Pulmonary artery (tissue), 1 donor: Measurements from ENCODE around the genes PAFAH1B2 and BACE1.

GRCh38 chr11:116931473-116932649 is 94.4 kb upstream of the APOA1 start:
- PRO-cap: no peak

DNA sequence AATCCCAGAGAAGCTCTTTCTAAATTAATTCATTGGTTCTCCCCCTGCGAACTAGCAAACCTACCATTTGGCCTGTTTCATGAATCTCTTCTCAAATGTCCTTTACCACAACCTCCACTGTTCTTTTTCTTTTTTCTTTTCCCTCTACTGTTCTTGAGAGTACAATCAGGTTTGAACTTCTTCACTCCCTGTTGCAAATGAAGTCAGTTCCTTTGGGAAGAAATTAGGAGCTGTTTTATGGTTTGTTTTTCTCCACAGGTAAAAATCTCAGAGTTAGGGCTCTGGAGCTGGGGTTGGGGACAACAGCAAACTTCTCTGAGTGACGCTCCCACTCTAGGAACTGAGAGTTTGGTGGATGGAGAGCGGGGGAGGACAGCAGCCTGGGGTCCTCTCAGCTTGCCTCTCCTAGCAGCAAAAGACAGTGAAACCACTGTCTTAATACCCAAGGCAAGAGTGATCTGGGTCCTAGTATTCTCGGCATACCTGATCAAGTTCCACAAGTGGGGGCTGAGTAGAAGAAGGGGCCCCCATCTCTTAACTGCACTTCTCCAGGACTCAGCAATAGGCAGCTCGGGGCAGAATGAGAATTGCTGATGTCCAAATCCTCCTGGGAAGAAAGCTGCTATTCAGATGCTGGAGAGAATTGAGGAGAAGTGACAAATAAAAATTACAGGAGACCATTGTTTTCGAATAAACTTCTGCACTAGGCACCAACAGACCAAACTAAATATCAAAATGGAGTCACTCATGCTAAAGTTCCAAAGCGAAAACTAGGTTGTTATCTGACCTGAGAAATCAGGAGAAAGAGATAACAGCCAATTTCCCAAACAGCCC is 112.4 kb upstream of the APOA1 start:
- PRO-cap: no peak

DNA sequence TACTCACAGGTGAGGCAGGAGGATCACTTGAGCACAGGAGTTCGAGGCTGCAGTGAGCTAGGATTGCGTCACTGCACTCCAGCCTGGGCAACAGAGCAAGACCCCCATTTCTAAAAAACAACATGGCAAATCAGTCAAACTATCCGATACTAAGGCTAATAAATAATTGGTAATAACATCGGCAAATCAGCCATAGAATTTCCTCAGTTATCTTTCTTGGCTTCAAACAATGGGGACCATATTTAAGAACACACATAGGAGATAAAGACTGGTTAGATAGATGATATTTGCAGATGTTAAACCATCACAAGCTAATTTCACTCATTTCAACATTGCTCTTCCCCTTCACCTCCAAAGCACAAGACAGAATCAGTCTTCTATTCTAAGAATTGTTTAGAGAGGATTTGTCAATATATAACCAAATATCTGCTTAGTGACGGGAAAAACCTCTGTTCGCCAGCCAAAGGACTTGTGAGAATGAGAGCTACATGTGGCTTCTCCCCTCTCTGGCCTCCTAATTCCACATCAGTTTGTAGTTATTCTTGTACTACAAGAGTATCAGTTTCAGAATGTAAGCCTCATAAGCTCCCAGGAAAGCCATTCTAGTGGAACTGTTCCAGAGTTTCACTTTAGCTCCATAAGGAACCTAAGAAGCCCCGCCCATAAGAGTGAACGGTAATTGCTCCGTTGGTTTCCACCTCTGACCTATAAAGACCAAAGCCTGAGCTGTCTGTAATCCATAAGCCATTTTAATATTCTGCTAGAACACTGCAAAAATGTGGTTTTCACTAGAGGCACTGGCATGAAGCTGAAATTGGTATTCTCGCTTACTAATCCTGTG is 53.2 kb downstream of the SIK3 start:
- PRO-cap: no peak

- PRO-cap: no peak
Observed at GRCh38 chr11:117076893-117078189, 20.9 kb downstream of the SIK3 start.

DNA sequence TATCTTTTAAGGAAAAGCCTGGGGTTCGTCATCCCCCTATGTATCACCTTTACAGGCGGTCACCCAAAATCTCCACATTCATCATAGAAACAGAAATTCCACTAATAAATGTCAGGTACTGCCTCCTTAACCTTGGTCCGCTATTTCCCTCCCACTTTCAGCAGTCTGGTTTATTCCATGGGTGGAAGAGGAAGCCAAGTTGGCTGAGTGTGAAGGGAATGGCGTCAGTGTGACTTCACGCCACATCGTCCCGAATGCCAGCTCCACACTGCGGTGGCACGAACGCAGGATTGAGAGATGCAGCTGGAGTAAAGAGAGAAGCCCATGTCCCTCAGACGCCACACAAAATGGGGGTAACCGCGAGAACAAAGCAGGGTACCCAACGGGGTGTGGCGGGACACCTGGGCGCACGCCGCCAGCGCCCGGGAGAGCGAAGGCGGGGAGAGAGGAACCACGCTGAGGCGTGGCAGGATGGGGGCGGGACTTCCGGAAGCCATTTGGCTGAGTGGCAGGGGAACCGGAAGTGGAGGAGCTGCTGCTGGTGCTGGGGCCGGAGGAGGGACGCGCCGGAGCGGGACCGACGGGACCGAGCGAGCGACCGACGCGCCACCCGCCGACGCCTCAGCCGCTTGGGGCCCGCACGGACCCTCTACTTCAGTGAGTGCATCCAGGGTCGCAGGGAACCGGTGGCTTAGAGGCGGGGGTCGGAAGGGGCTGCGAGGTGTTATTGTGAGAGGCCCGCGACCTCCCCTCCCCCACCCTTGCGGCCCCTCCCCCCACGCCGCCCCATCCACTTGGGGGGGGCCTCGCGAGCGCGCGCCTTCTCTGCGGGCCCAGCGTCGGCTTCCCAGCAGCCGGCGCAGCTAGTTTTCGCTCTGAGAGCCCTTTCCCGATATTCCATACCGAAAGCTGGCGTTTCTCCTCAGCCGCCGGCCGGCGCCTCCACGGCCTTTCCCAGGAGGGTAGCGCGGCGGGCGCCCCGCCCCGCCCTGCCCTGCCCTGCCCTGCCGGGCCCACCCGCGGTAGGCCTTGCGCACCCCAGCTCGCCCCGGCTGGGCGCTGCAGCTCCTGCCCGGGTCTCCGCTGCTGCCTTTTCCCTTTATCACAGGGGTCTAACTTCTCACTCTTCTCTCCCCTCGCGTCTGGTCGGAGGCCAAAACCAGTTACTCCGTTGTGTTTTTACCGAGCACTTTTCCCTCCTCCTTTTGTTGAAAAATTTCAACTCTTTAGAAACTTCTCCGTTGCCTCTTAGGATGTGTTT is at the start of gene PAFAH1B2:
PAFAH1B2 (plus strand) TSS at position 526 of the 1,261 bp plus-strand sequence.
- PRO-cap: bidirectional peak, plus-strand start at position 544 of the sequence, minus-strand start at position 424 of the sequence

DNA sequence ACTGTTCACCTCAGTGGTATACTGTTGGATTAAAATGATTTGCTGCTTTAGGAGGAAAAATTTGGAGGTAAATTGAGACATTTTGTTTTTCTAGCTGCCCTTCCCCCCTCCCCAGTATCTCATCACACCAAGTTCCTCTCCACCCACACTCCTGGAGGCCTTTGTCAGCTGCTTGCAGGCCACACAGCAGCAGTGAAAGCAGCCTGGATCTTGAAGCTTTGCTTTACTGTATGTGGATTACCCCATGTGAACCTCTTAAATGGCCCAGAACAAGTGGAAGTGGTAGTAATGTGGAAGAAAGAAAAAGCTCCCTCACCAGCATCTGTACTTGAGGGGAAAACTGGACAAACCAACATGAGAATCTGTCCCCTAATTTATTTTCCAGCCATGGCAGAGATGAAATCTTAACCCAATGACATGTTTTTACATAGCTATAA is 6.7 kb upstream of the SIDT2 start:
- PRO-cap: no peak

DNA sequence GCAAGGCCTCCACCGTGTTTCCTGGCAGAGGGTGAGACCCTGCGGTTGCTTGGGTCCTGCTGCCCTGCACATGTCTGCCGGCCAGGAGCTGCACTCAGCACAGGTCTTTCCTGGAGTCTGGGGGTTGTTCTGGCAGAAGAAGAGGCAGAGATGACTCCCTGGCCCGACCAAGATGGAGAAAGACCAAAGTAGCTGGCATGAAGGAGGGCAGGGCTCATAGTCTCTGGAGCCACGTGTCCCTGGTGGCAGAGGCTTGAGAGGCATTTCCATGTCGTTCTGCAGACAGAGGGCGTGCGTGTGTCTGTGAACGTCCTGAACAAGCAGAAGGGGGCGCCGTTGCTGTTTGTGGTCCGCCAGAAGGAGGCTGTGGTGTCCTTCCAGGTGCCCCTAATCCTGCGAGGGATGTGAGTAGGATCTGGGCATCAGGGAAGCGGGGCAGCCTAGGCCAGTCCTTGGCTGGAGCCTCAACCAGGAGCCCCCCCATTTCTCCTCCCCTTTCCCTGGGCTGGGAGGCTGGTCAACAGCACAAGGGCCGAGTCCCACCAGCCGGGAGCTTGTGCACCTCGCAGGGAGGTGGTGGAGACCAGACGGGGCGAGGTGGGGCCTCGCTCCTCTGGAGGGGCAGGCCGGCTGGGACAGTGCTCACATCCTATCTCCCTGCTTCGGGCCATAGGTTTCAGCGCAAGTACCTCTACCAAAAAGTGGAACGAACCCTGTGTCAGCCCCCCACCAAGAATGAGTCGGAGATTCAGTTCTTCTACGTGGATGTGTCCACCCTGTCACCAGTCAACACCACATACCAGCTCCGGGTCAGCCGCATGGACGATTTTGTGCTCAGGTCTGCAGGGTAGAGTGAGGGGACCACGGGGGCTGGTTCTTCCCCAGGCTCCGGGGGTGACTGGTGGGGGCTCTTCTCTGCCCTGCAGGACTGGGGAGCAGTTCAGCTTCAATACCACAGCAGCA is 2.9 kb downstream of the SIDT2 start:
- PRO-cap: no peak

DNA sequence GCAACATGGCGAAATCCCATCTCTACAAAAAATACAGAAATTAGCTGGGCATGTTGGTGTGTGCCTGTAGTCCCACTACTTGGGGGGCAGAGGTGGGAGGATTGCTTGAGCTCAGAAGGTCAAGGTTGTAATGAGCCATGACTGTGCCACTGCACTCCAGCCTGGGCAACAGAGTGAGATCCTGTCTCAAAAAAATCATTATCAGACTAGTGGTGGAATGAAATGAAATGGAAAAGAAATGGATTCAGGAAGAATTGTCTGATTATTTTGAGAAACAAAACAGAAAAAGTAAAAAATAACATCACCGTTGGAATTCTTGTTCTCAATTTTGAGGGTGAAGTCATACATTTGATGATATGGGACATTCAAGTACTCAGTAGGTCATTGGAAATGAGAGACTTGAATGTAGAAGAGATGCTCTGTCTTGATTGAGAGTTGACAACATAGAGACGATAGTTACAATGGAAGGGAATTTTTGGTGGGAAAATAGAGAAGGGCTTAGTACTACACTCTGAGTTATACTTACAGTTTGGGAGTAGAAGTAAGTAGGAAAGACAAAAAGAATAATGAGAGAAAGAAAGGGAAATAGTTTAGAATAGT is 24.8 kb downstream of the RNF214 start:
- PRO-cap: no peak

DNA sequence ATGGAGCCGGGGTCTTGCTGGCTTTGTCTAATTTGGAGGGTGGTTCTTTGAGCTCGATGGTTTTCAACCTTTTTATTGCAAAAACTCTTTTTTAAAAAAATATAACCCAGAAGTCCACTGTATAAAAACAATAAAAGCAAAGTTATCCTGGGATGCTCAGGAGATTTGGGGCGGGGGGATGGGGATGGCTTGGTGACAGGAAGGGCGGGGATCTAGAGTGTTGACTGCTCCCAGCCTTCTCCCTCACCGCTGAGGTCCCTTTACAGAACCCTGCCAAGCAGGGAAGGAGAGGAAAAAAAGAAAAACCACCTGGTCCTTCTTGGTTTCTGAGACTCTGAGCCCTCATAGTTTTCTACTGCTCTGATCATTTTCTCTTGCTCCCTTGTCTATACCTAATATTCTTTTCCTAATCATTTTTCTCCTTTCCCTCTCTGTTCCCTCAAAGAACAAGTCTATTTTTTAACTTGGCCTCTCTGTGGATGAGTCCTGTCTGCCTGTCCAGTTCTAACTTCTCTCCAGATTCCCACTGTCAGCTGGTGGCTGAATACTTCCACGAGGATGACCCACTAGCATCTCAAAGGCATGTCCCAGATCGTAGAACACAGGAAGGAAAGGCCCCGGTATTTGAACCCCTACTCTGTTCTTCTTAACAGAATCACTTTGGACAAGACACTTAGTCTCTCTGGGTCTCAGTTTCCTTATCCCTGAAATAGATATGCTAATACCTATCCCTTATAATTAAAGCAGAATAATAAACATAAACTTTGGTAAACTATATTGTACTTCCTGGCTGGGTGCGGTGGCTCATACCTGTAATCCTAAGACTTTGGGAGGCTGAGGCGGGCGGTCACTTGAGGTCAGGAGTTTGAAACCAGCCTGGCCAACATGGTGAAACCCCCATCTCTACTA is 7.9 kb downstream of the BACE1 start:
- PRO-cap: no peak

- PRO-cap: bidirectional peak, plus-strand start at chr11:117316397, minus-strand start at chr11:117316254
Observed at GRCh38 chr11:117315574-117316659, at the start of gene BACE1. TSS of gene BACE1 (minus strand) at chr11:117316256.

DNA sequence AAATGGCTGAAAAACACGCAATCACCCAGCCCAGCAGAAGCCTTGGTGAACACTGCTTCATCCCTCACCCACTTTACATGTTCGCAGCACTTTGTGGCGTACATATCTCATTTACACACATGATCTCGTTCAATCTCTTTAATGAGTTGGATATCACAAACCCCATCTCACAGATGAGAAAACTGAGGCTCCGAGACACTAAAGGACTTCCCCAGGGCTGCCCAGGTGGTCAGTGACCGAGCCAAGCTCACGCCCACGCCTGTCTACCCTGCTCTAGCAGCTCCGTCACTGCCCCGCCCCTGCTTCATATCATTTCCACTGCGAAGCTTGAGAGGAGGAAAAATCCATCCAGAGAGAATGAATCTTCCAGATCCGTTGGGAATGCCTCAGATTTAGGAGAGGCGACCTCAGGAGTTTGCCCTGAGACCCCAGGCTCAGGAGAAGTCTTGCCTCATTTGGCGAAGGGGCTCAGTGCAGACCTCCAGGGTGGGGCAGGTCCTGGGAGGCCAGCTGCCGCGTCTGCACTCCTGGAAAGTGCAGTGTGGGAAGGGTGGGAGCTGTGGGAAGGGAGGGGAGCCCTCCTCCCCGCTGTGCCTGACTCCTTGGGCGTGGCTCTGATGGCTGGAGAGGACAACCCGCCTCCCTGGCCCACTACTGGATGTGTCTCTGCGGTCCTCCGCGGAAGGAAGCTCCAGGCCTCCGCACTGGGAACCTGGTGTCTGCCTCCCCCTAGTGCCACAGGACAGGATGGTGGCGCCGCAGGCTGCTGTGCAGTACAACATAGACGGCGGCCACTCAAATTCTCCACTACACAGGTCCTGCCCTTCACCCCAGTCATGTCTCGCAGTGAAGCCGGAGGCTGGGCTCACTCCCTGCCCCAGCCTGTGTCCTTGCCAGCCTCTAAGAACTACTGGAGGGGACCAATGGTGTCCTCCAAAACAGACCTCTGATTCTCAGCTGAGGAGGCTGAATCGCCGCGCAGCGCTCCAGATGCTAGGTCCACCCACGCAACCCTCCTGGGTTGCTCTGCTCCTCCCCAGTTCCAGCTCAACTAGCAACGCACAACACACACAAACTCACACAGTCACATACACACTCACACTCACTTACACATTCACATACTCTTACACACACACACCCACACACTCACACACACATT is 12.1 kb upstream of the DSCAML1 start:
- PRO-cap: no peak

DNA sequence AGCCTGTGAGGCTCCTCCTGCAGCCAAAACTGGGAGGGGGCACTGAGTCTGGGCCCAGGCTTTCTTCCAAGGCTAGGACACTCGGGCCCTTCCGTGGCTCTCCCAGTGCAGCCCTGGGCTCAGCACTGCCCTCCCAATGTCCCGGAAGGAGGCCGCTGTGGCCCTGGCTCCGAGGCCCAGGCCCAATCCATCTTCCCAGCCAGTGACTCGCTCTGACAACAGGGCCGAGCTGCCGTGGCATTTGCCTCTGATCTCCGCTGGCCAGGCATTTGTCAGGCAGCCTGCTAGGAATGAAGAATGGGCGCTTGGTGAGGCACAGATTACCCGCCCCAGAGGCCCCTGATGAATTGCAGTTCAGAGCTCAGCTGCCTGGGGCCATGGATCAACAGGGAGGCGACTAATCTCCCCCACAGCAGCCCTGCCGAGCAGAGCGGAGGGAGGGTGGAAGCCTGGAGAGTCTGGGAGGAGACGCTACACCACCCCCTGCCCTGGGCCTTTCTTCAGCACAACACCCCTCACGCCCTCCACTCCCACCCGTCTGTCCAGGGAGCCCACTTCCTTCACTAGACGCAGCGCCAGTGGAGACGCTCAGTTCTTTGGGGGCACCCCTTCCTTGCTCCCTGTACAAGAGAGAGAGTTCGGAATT is 8.3 kb downstream of the FXYD2 start:
- PRO-cap: no peak

GRCh38 chr11:117827775-117828516 is 3.4 kb upstream of the FXYD2 start:
- PRO-cap: no peak

DNA sequence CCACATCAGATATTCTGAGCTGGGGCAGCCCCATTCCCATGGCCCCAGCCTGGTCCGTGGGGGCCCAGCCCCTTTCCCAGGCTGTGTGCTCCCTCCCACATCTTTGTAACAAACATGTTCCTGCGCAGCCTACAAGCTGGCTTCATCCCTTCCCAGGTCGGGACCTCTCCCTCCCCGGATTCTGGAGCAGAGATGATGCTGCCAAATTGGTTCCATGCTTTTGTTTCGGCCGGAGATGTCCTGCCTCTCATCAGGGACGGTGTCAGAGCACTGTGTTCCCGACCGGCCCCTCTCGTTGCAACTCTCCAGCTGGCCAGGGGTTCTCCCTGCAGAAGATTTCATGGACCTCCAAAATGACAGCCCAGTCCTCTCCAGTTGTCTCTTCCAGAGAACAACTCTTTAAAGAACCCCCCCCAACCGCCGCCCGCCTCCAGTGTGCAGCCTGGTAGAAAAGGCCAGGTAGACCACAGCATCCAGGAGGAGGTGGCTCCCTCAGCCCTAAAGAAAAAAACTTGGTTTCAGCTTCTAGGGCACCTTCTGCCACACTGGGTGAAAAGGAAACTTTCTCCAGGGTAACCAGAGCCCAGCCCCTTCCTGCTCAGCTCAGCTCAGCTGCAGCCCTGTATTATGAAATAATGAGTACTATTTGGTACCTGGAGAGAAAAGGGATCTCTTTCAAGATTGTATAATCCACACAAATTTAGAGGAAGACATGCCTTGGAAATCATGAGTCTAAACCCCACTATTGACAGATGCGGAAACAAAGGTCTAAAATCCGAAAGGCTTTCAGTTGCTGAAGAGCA is 3.6 kb downstream of the FXYD6 start:
- PRO-cap: no peak

- PRO-cap: no peak
Observed at GRCh38 chr11:117989022-117989347, 2.8 kb downstream of the IL10RA start.

- PRO-cap: no peak
Observed at GRCh38 chr11:118001221-118002200, 15.3 kb downstream of the IL10RA start.

DNA sequence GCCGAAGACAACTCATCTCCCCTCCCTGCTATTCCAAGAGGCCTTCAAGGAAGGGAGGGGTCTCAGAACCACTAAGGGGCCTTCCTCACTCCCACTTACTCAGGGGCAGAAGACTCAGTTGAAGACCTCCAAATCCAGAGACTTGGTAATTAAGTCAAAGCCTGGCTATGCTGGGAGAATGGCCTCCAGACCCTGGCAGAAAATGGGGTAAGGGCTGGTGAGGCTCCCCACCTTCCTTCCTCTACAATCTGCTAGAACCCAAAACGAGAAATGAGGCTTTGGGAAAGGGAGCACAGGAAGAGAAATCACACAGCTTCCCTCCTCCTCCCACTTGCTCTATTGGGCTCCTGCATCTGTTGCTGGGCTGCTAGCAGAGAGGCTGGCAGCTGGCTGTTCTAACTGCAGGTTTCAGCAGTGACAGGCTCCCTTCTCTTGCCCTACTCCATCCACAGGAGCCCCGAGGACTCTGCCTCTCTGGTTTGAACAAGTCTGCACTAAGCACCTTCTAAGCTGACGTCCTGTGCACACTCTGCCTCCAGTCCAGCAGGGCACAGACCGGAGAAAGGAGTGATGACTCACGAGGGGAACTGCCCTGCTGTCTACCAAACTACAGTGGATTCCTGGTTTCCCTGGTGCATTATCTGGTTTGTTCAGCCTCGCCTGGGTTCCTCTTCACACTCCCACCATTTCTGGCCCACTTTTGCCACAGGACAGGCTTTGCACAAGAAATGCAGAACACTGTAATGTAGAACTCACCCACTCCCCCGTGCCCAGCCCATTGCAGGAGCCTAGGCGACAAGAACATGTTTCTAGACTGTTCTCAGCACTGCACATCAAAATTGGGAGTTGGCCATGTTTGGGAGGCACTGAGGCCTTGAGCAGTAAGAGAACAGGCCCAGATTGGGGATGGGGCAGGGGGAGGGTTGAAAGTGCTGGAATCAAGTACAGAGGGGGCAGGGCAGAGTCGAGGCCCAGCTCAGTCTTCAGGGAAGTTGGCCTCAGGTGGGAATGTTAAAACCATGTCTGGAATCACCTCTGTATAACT is 25.9 kb downstream of the IL10RA start:
- PRO-cap: no peak

DNA sequence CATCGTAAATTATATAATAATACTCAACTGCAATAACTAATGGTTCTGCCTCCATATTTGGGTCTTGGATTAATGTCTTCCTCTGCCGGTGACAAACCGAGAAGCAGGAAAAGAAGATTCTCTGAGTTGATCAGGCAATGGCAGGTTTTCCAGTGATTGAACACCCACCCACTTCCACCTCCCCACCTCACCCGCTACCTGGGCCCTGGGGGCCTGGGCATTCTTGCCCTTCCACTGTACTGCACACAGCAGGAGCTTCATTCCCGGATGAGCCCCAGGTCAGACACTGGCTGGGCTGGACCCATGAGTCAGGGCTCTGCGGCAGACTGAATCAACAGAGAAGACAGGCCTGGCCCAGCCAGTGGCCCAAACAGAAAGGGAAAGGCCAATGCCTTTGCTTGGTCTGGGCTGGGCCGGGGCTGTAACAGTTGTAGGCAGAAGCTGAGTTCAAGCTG is 1.6 kb upstream of the SMIM35 start:
- PRO-cap: no peak

- PRO-cap: no peak
Observed at GRCh38 chr11:118194065-118194398, 17.6 kb upstream of the SCN2B start.

- PRO-cap: bidirectional peak, plus-strand start at chr11:118277603, minus-strand start at chr11:118277473
Observed at GRCh38 chr11:118277245-118277776, 13.2 kb upstream of the MPZL2 start.